HTERT-HM (cell line): ENCODE data around the genes MARK1 and MTARC1.

DNA sequence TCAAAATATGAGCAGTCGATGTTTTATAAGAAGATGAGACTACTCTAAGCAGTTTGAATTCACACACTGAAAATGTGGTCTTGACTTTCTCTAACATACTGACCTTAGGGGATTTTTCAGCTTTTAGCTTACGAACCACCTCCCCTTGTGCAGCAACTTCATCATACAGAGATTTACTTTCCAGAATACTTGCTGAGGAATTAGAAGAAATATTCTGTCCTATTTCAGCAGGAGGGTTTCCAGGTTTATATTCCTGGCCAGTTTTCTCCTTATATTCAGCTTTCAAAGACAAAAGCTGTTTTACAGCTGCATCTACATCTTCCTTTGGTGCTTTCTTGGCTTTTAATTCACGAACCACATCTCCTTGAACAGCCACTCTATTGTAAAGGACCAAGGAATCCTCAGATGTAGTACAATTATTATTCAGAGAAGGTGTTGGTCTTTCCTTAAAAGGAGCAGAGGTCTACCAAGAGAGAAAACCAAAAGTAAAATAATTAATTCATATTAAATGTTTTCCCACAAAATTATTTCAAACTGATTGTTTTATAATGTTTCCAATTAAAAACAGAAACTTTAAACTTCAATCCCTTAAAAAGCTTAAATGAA is 49.3 kb downstream of the EPRS1 start:
- RRBS: no CpG with 5 or more reads among the region's 3 CpGs

- RRBS: no CpG with 5 or more reads among the region's 3 CpGs
Observed at GRCh38 chr1:220093520-220093899, 422 bp upstream of the IARS2 start.

GRCh38 chr1:220230863-220231980 is 41.0 kb downstream of the RAB3GAP2 start:
- RRBS: no CpG with 5 or more reads among the region's 3 CpGs

GRCh38 chr1:220264652-220264894 is 7.7 kb downstream of the RAB3GAP2 start:
- RRBS: no CpG with 5 or more reads among the region's 2 CpGs

- RRBS: 2% methylated on average over 27 of the region's 74 CpGs
Observed at GRCh38 chr1:220527852-220528514, at the start of gene MARK1. Gene MARK1 (plus strand): TSS chr1:220528136.

GRCh38 chr1:220697038-220697899 is 7.1 kb downstream of the C1orf115 start:
- RRBS: no CpG with 5 or more reads among the region's 10 CpGs

- RRBS: no CpG with 5 or more reads among the region's 3 CpGs
Observed at GRCh38 chr1:220750938-220751521, 2.9 kb downstream of the MTARC2 start.

DNA sequence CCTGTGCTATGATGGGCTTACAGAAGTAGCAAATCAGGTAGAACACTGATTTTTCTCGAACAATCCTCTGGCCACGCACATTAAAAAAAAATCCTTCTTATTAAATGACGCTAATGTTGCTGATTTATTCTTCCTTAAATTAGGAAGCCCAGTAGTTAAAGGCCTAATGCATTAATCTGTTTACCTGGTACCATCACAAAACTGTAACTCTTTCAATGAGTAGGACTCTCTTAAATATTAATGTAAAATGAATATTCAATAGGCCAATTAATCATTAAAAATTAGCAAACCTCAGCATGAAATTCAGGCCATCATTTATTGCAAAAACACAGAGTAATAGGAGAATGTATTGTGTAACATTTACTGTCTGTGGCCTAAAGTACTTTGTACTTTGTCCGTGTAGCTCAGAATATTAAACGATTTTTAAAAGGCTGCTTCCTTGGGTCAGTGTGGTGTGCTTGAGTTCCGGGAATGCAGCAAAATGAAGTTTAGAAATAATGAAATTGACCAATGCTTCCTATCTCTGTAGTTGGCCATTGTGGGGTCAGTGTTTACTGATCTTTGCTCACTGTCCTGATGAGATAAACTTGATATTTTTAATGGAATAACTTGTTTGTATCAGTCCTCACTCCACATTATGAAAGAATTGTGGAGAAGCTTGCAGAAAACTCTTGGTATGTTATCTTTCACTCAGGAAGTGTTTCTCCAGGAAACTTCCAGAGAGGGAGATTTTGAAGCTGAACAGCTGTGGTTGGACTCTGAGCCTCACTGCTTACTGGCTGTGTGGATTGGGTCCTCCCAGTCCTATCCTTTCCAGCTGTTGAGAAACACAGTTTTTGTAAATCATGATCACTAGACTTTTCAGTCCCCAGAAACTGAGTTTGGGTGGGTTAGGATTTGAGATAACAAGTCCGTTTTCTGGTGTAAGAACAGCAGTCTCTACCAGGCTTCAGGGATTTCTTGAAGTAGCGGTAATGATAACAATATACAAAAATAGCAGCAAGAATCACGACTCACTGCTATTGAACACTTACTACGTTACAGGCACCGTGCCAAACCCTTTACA is 19.3 kb downstream of the MTARC2 start:
- RRBS: no CpG with 5 or more reads among the region's 11 CpGs

- RRBS: 4% methylated on average over 37 of the region's 67 CpGs
Observed at GRCh38 chr1:220786641-220787258, at the start of gene MTARC1. Gene MTARC1 (plus strand): TSS chr1:220786913.

DNA sequence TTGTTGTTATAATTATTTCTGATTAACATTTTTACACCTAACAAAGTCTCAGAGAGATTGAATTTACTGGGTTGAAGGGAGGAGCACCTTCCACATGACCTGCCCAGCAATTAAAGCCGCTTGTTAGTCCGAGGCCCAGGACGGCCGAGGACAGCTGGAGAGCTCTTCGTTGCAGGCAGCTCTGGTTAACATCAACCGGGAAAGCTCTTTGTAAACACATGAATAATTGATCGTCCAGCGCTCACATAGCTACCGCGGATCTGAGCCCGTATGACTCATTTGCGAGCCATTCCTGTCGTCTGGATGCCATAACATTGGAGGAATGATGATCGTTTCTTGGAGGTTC is 32.0 kb downstream of the MTARC1 start:
- RRBS: no CpG with 5 or more reads among the region's 14 CpGs

DNA sequence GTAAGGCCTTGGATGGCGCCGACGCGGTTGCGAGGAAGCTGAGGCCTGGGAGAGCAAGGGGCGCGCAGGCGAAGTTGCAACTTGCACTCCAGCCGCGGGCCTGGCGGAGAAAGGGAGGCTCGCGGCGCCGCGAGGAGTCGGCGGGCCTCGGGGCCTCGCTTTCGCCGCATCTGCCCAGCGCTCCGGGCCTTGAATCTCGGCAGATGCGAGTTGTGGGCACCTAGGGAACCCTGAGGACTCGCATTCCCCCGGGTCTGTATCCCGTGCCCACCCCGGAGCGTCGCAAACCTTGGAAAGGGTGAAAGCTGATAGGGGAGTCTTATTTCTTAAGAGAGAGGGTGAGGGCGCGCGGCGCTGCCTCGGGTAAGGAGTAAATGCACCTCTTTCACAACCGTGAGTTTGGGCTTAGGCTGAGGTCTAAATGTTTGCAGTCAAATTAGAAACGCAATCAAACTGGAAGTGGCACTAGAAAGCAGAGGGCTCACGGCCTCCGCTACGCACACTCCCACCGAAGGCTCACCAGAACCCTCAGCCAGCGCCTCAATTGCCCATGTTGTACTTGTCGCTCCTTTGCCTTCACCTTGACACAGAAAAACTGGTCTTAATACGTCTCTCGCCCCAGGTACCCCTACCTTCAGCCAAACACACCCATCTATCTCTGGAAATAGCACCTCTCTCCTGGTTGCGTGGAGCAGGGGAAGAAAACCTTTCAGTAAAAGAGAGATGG is 1.9 kb upstream of the HLX start:
- RRBS: 54% methylated on average over 5 of the region's 48 CpGs

- RRBS: no CpG with 5 or more reads among the region's 3 CpGs
Observed at GRCh38 chr1:220957171-220957815, 78.0 kb downstream of the HLX start.

- RRBS: no CpG with 5 or more reads among the region's 4 CpGs
Observed at GRCh38 chr1:221068910-221069708, 189.9 kb downstream of the HLX start.

DNA sequence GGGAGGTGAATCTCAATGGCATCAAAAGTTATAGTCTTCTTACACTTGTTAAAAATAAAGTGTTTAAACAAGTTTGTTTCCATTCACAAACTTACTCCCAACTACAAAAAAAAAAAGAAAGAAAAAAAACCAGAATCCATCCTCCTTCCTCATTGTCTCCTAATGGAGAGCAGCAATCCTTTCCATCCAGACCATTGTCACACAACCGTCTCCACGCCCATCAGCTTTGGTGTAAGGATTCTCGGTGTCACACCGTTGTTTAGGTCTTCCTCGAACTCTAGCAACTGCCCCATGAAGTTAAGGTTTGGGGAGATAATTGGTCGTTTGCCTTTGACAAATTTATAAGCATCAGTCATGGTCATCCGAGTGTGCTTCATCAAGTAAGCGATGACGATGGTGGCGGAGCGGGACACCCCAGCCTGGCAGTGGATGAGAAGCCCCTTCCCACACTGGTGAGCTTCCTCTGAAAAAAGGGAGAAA is 39.6 kb downstream of the DUSP10 start:
- RRBS: no CpG with 5 or more reads among the region's 11 CpGs

- RRBS: no CpG with 5 or more reads among the region's 24 CpGs
Observed at GRCh38 chr1:221738687-221739832, 2.8 kb downstream of the DUSP10 start.

GRCh38 chr1:221740340-221740980 is 1.4 kb downstream of the DUSP10 start:
- RRBS: no CpG with 5 or more reads among the region's 11 CpGs

- RRBS: 1% methylated on average over 4 of the region's 23 CpGs
Observed at GRCh38 chr1:221742190-221742577, 295 bp upstream of the DUSP10 start.

DNA sequence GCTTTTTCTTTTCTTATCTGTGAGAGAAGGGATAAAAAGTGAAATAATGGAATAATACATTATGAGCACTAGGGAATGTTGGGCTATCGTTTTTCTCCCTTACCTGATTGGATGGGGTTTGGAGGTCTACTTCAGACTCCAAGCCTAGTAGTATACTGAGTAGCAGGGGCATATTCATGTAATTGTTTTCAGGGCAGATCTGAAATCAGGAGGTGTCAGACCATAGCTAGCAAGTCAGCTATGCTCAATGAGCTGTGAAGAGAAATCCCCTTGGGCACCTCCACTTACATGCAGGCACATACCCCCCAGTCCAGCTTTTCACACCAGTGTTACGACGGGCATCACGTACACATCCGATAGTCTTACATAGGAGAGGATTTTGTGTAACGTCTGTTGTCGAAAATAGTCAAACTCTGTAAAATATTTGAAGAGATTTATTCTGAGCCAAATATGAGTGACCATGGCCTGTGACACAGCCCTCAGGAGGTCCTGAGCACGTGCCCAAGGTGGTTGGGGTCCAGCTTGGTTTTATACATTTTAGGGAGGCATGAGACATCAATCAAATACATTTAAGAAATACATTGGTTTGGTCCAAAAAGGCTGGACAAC is 1.9 kb upstream of the DUSP10 start:
- RRBS: no CpG with 5 or more reads among the region's 8 CpGs